ENCODE measurements around the genes CLGN and OTUD4.

- PRO-cap, 2 experiments, result no peak in any of the 2 experiments
These were observed 65.0 kb upstream of the SCOC start for GRCh38 chr4:140308297-140308920.

DNA sequence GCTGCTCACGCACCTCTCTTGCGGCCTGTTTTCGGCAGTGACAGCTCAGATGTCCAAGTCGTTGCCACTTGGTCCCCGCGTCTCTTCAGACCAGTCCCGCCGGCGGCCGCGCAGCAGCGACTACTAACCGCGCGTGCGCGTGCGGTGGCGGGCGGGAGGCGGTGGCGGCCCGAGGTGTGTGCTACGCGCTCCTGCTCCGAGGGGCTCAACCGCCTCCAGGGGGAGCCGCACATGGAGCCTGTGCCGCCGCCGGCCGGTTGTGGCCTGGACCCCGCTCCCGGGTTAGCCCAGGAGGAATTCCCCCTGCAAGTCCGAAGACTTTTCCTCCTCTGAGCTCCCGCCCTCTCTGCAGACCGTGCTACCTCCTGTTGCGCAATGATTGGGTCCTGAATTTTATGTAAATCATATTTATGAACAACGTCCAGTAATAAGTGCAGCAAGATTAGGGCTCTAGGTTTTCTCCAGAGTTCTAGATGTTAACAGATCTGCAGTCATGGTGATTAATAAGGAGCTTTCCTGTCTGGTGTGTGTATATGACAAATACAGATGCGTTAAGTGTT is at the start of gene CLGN:
TSS of gene CLGN (minus strand) at position 125 of the 560 bp plus-strand sequence.
- PRO-cap, 2 experiments, result no peak in any of the 2 experiments

GRCh38 chr4:140642462-140642810 is 73.7 kb upstream of the UCP1 start:
- PRO-cap, 2 experiments, result no peak in any of the 2 experiments

- PRO-cap, 2 experiments, result no peak in any of the 2 experiments
These were observed 77.0 kb upstream of the UCP1 start for GRCh38 chr4:140645450-140646499.

DNA sequence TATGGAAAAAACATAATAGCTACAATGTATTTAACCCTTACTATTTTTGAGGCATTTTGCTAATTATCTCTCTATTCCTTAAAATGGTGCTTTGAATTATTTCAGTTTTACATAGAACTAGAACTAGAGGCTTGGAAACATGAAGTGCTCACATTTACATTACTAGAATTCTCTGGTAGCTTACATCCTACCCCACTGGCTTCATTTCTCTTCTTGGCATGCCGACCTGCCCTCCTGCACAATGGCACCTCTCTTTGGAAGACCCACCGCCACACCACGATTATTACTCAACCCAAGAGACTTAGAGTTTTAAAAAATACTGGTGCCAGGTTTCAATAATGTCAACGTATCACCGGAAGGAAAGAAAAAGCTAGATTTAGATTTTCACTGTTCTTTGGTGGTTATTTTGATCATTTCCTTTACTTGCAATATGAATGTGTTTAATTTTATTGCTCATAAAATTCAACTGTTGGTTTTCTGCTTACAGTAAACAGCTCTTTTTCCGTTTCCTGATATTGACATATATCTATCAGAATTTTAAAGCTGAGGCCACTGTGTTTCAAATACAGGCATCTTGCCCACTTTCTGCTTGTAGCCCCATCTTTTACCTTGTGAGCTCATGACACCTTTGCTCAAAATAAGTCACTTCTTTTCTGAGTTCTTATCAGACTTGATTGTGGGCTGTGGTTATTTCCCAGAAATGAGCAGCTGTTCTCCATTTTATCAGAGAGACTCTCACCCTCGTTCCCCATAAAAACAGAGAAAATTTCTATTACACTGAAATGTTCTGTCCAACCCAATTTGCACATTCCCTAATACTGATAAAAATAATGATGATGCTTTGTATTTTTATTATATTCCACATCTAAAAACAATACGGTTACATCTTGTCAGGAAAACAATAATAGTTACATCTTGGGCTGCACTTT is 439.1 kb downstream of the INPP4B start:
- PRO-cap, 2 experiments, result peak in 2 of 2 experiments; most common minus-strand start position 722 of the sequence (in 2)

- PRO-cap, 2 experiments, result no peak in any of the 2 experiments
These were observed 149.3 kb downstream of the INPP4B start for GRCh38 chr4:142696813-142697167.

GRCh38 chr4:143348125-143349083 is 11.7 kb downstream of the GAB1 start:
- PRO-cap, 2 experiments, result no peak in any of the 2 experiments

GRCh38 chr4:143436326-143436973 is 77.1 kb upstream of the SMARCA5 start:
- PRO-cap, 2 experiments, result no peak in any of the 2 experiments

- PRO-cap, 2 experiments, result no peak in any of the 2 experiments
These were observed 7.1 kb upstream of the GYPE start for GRCh38 chr4:143912407-143912937.

- PRO-cap, 2 experiments, result no peak in any of the 2 experiments
These were observed 93.7 kb downstream of the ANAPC10 start for GRCh38 chr4:145004269-145004763.

DNA sequence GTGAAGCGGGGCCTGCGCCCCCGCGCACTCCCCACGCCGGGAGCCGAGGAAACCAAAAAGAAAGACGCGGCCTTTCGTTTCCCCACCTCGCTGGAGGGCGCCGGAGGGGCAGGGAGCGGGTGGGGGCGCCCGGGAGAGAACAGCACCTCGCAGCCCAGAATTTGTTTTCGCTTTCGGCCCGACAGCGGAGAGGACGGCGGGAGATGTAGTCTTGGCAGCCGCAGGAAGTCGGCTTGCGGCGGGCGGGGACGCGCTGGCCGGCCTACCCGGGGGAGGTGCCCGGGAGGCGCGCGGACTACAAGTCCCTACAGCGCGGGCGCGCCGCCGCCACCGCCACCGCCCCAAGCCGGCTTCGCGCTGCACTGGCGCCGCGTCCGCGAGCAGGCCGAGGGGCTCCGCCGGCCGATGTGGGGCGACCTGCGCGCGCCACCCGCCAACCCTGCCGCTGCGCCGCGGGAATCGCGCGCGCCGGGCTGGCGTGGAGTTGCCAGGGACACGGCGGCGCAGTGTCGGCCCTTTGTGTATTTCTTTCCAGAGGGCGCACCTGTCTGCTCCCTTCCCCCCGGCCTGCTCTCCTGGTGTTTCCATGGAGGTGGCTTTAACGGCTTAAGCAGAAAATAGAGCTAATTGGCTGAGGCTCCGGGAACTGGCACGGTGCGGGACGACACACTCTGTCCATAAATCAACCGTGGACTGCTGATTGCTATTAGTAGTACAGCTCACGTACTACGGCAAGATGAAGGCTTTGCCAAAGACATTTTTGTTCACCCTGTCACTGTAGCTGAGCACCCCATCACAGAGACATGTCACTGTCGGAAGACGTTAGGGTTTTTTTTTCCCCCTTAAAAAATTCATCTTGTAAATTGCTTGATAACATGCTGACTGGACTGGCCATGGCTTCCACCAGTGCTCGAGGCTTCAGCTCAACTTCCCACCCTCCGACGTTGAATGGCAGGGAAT is at the start of gene OTUD4:
TSS of gene OTUD4 (minus strand) at position 198 of the 960 bp plus-strand sequence.
- PRO-cap, 2 experiments, result peak in 2 of 2 experiments; most common plus-strand start position 327 of the sequence (in 1); most common minus-strand start position 577 of the sequence (in 2)

DNA sequence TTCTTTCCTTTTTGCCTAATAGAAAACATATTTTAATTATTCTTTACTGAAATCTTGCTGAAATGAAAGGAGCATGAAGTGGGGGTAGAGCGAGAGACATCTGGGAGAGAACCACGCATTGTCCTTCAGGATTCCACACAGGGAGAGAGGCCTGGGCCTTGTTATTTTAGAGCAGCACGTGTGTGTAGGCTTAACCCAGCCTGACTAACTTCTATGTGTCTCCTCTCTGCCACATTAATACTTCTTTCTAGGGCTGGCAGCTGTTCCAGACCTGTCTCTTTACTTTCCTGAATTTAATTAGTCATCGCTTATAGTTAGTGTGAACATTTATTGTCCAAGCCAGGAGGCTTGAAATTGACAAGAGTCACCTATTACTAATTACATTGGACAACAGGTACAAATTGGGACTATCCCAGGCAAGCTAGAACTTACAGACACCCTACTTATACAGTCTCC is 51.3 kb downstream of the SMAD1 start:
- PRO-cap, 2 experiments, result no peak in any of the 2 experiments

- PRO-cap, 2 experiments, result no peak in any of the 2 experiments
These were observed 26.7 kb downstream of the MMAA start for GRCh38 chr4:145645924-145646334.

- PRO-cap, 2 experiments, result no peak in any of the 2 experiments
These were observed 102.4 kb downstream of the ZNF827 start for GRCh38 chr4:145835769-145837000.

- PRO-cap, 2 experiments, result no peak in any of the 2 experiments
These were observed 46.0 kb upstream of the ZNF827 start for GRCh38 chr4:145984628-145984984.

DNA sequence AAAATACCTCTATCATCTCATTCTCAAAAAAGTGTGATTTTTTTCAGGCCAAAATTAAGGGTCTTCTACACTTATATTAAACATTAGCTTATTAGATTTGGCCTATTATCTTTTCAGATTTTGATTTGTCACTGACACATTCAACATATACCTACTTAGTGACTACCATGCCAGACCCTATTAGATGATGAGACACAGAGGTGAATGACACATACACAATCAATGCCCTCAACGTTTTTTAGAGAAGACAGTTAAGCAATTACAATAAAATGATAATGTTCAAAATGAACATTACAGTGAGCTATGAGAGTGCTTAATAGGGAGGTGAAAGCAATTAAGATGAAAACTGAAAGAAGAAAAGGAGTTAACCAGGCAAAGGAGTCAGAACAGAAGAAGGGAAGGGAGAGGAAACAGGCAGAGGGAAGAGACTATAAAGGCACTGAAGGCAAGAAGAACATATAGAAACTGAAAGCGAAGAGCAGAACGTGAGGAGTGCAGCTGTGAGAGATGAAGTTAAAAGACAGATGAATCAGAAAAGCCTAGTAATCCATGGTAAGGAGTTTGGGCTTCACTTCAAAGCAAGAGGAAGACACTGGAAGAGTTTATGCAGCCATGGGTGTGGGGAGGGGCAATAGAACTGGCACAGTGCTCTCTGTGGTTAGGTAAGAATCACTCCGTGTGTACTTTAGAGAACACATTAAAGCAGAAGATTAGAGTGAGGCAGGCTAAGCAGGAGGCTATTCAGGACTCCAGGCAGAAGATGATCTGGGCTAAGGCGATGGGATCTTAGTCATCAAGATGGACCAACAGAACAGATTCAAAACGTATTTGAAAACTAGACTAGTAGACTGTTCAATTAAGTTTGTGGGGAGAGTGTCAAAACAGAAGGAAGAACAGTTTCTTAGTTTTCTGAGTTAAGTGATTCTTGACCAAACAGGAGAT is 119.1 kb downstream of the REELD1 start:
- PRO-cap, 2 experiments, result no peak in any of the 2 experiments

DNA sequence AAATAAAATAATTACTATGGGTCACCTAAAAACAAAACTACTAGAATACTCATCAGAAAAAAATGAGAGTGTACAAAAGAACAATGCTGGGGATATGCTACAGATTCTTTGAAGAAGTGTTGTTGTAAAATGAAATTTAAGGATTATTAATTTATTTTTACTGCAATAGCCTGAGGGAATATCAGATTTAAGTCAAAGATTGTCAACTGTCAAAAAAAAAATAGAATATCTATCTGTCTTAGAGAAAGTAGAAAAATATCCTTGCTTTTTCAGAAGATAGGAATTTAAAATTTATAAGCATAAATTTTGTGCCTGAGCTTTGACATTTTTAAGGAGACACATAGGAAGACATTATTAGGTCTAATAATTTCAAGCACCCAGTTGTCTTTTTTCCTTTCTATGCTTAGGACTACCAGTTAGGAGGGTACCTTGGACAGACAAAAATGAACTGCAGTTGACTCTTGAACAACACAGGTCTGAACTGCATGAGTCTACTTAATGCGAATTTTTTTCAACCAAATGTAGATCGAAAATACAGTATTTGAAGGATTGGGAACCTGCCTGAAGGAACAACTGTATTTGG is 107.4 kb downstream of the TTC29 start:
- PRO-cap, 2 experiments, result no peak in any of the 2 experiments

DNA sequence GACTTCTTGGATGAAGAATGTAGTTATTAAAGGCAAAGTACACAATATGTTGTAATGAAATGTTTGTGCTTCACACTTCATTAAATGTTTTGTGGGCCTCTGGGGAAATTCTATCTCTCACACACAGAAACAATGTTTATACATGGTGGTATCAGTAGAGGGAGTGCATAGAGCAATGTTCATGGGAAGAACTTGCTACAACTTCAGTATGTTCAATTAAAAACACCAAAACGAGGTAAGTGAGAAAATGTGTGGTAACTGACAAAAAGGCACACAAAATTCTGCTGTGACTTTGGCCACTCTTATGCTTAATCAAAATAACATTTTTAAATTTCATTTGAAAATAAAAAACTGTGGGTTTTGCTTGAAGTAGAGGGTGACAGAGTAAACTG is 111.3 kb upstream of the TTC29 start:
- PRO-cap, 2 experiments, result no peak in any of the 2 experiments

GRCh38 chr4:147361614-147362130 is 119.2 kb upstream of the EDNRA start:
- PRO-cap, 2 experiments, result peak in 1 of 2 experiments; most common plus-strand start chr4:147361897 (in 1)

- PRO-cap, 2 experiments, result no peak in any of the 2 experiments
These were observed 71.9 kb upstream of the EDNRA start for GRCh38 chr4:147409069-147409369.

Data from Colon Carcinoma Metastatic in the Brain (tissue), 2 donors.